Umbilical cord (tissue), 2 donors: ENCODE measurements around the genes MYO18B, ASPHD2, TFIP11 and CRYBB1.

DNA sequence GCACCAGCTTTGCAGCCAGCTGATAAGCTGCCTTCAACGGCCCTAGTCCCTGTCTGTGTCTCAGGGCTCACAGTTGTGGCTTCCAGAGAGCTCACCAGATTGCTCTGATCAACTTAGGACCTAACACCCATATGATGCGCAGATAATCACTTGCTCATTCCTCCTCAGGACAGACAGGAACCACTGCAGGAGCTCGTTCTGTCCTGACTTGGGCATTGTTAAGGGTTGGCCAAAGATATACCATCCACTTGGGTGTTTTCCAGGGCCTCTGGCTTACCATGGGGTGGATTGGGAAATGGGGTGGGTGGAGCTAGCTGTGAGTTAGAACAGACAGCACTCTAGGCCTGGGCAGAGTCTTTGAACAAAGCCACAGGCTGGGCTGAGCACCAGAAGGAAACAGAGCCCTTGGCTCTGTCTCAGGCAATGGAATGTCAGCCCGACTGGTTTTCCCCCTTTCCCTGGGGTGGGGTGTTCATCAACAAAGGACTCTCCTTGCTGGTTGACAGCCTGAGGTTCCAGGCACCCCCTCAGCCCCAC lies 45.4 kb upstream of the CRYBB3 start:
- RAMPAGE, long total RNA, result no peak

DNA sequence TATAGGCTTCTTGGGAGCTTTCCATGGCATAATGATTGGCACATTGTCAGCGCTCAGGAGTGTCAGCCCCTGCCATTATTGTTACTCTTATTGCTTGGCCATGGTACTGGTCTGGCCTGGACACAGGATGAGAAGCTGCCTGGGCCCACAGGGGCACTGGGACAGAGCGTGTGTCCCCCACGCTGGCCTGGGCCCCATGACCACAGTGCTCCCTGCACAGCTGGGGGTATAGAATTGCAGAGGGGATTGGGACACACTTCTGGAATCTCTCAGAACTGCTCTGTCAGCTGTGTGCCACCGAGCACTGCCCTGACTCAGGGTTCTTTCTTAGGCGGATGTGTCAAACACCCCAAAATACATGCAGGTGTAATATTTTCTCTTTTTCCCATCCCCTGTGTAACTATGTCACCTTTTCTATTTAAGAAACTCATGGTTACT lies 37.5 kb upstream of the CRYBB3 start:
- RAMPAGE, long total RNA, result no peak

DNA sequence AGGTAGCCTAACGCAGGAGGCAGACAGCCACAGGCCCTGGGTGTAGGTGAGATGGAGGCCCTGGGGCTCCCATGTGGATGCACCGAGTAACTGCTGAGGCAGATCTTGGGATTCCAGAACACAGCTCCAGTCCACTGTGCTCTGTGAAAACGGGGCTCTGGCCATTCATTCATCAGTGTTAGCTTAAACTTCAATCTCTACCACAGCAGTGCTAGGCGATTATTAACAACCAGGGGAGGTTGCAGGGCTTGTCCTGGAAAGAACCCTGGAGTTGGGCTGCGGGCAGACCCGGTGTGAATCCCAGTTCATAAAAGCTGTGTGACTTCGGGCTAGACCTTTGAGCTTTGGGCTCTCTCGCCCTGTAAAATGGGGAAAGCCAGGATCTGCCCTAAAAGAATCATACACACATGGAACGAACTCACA lies 15.7 kb upstream of the CRYBB3 start:
- RAMPAGE, long total RNA, result no peak

DNA sequence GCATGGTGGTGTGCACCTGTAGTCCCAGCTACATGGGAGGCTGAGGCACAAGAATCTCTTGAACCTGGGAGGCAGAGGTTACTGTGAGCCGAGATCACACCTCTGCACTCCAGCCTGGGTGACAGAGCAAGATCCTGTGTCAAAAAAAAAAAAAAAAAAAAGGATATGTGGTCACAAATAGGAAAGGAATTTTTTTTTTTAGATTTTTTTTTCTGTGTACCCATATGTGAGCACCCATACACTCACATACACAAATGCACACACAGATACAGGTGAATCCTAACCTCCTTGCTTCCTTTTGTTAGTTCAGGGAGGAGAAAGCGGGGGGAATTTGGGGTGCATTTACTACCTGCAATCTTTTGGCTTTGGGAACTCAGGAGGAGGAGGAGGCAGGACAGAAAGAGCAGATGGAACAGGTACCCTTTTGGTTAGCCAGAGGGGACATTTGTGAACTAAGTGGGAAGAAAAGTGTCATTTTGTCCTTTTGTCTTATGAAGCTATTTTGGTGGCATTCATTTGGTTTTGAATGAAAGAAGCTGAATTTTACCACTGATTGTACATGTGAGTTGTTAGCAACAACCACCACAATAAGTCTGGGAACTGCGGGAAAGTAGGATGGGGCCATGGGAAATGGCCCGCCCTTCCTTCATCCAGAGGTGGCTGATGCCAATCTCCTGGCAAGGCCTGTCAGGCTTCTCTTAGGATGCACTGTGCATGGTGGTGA lies 92.9 kb upstream of the GRK3 start:
- RAMPAGE, long total RNA, result no peak

GRCh38 chr22:25741649-25742628 lies at the start of gene MYO18B:
Gene MYO18B (plus strand): TSS chr22:25742188.
- RAMPAGE, long total RNA, result start-site peak on the plus strand at chr22:25742137-25742170, 6 and 26 reads in 2 replicates

GRCh38 chr22:25753010-25753813 lies 11.2 kb downstream of the MYO18B start:
- RAMPAGE, long total RNA, result no peak

DNA sequence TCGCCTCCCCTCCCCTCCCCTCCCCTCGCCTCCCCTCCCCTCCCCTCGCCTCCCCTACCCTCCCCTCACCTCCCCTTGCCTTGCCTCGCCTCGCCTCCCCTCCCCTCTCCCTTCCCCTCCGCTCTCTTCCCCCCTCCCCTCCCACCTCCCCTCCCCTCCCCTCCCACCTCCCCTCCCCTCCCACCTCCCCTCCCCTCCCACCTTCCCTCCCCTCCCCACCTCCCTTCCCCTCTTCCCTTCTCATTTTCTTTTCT lies 203.8 kb downstream of the MYO18B start:
- RAMPAGE, long total RNA, result no peak

DNA sequence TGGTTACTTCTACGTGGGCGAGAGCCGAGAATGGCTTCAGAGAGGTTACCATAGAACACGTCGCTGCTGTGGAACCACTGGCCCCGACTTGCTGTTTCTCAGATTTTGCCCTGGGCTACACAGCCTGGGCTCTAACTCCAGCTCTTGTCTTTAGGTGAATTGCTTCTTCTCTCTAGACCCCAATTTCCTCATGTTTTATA lies 80.6 kb upstream of the SEZ6L start:
- RAMPAGE, long total RNA, result no peak

- RAMPAGE, long total RNA, result no peak
Observed at GRCh38 chr22:26428741-26429788, at the start of gene ASPHD2. Gene ASPHD2 (plus strand): TSS chr22:26429260.

- RAMPAGE, long total RNA, result no peak
Observed at GRCh38 chr22:26479885-26480418, 3.6 kb downstream of the HPS4 start.

GRCh38 chr22:26511920-26512746 lies at the start of gene TFIP11:
Gene TFIP11 (minus strand): TSS chr22:26512473.
- RAMPAGE, long total RNA, result start-site peak on the minus strand at chr22:26512449-26512485, 49 and 99 reads in 2 replicates

DNA sequence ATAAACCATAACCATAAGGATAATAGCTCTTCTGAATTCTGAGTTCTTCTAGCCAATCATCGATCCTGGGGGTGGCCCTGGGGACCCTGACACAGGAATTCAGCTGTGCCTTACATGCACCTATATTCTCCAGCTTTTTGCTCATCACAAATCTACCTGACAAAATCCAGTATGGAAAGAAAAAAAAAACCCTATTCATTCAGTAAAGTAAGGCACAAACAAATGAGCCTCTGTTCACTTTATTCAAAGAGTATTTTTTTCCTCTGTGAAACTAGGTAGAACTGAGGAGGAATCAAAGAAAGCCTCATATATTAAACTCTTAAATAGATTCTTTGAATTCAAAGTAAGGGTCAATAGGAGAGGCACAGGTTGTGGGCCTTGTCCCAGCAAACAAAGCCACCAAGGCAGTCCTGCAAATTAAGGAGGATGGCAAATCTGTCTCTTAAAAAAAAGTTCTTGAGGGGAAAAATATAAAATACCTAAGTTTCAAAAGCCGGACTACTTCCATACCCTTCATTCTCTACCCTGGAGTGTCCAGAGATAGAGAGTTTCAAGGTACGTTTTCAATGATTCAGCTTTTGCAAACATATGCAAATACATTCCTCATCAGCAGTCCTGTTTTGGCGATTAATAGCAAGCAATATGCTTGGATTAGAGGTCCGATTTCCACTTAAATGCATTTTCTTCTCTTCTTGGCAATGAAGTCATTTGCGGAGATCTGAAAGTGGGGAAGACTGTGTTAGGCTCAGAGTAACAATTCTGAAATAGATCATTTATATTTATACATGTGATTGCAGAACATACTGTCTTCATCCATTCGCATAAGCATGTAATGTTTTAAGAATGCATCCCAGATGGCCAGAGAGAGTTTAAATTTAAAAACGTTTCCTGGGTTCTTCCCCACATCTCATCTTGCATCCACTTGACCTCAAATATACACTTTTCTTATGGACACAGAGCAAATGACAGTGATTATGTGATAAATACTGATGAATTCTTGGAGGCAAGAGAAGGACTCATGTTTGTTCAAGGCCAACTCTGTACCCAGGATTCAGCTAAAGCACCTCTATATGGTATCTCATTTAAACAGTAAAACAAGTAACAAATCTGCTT lies 13.6 kb upstream of the TFIP11 start:
- RAMPAGE, long total RNA, result no peak

DNA sequence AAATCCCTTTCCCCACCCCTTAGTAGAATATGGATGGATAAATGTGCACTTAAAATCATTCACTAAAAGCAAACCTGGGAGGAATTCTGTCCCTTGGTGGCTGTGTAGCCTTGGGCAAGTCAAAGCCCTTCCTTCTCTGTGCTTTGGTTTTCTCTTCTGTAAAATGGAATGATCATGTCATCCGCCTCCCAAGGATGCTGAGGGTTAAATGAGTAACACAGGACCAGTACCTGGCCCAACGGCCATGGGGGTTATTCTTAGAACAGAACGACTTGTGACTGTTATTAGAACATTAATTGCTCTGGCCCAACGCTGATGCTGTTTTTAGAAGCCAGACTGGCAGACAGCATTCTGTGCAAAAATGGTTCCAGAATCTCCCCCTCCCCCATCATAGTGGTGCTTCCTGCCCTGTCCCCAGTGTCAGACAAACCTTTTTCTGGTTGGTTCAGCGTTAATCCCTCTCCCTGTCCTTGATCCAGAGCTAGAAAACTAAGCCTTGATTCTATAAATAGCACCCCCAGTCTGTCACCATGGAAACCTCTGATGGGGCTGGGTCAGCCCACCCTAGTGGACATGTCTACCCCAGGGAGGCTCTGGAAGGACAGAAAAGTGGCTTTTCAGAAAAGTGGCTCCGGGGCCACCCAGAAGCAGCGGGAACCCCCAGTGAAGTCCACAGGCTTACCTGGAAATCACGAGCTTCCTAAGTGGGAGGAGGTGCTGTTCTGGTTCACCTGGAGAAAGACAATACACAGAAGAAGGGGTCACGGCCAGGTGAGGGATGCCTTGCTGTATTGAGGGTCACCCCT lies 15.5 kb upstream of the TFIP11 start:
- RAMPAGE, long total RNA, result no peak

- RAMPAGE, long total RNA, result no peak
Observed at GRCh38 chr22:26610216-26610729, 7.6 kb downstream of the CRYBB1 start.

DNA sequence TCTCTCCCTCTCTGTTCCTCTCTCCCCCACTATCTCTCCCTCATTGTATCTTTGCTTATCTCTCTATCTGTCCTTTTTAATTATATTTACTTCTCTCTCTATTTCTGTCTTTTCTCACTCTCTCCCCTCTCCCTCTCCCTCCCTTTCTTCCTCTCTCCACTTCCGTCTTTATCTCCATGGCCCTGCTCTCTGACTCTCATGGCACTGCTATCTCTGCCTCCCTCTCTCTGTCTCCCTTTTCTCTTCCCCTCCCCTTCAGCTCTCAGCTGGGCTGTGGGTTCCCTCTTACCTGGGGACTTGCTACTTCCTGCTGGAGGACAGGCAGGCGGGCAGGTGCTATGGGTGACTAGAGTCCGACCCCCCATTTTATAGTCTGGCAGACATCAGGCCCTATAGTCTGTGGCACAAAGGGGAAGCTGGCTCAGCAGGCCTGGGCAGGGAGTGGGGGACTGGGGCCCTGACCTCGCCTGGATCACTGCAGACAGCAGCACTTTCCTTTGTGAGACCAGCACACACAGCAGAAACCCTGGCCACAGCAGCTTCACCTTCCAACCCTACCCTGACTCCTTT lies at the start of gene CRYBB1:
Gene CRYBB1, minus strand, starts transcription at position 340 of the 570 bp plus-strand sequence.
- RAMPAGE, long total RNA, result no peak

DNA sequence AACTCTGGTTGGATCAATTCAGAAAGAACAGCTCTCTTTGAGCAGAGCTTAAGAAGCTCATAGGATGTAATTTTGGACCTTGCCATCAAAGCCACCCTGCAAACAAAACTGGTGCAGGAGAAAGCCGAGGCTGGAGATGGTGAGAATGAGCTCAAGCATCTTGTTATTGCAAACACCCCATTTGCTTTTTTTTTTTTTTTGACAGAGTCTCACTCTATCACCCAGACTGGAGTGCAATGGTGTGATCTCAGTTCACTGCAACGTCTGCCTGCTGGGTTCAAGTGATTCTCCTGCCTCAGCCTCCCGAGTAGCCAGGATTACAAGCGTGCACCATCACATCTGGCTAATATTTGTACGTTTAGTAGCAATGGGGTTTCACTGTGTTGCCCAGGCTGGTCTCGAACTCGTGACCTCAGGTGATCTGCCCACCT lies 21.8 kb downstream of the CRYBA4 start:
- RAMPAGE, long total RNA, result no peak

DNA sequence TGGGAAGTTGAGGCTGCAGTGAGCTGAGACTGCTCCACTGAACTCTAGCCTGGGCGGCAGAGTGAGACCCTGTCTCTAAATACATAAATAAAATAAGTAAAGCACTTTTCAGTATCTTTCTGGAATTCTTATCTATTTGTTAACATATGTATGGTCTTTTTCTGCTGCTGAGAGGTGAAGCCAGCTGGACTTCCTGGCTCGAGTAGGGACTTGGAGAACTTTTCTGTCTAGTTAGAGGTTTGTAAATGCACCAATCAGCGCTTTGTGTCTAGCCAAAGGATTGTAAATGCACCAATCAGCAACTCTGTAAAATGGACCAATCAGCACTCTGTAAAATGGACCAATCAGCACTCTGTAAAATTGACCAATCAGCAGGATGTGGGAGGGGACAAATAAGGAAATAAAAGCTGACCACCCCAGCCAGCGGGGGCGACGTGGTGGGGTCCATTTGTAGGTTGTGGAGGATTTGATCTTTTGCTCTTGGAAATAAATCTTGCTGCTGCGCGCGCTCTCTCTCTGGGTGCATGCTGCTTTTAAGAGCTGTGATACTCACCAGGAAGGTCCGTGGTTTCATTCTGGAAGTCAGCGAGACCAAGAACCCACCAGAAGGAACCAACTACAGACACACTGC lies 238.5 kb downstream of the CRYBA4 start:
- RAMPAGE, long total RNA, result no peak

DNA sequence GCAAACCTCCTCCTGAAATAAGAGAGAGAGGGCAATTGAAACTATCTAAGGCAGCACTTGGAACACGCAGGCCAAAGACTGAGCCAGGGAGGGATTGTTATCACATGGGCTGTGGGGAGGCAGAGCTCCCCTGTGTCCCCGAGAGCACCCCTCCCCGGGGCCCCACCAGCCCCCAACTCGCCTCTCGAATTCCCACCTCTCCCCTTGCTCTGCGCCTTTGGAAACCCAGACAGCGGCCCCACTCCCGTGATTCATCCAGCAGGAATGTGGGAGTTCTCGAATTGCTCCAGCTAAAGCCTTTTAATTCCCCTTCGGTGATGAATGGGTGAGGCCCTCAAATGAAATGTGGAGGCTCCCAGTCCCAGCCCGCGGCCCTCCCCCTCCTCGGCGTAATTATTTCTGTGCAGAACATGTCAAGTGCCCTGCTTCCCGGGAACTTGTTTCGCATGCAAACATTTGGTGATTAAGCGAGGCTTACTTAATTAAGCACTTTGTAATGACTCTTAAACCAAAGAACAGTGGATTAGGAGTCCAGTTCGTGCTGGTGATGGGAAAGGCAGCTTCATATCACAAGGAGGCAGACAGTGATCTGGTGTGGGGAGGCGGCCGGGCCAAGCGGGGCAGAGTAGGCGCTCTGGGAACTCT lies 581.0 kb downstream of the CRYBA4 start:
- RAMPAGE, long total RNA, result no peak

DNA sequence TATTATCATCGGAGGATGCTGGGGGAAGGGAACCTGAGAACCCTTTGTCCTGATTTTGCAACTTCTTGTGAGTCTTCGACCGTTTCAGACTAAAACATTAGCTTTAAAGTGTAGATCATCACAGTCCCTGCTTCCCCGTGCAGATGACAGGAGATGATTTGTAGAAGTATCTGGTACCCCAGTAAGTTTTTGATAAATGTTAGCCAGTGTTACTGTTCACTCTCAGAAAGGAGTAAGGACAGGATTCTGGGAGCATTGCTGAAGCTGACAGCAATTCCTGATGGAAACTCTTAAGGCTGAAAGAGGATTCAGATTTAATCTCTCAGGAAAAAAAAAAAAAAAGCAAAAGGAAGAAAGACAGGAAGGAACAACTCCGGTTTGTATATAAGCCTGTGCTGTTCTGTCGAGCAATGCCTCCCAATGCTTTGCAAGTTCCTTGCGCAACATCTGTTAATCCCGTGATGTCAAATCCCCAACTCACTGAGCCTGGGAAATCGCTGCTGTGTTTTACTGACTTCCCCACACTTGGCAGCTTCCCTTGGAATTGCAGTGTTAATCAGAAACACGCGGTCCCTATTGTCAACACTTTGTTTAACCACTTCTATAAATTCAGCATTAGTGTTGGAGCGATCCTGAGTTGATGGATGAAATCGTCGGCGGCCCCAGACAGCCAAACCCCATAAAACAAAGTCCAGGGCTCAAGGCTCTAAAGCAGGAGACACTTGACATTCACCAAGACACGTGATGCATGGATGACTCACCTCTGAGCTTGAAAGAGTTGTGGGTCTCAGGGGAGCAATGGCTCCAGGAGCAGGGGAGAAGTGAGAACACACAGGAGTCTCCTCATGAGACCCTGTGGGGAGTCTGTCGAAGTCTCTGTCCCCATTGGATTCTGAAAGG lies 589.1 kb downstream of the MN1 start:
- RAMPAGE, long total RNA, result no peak

DNA sequence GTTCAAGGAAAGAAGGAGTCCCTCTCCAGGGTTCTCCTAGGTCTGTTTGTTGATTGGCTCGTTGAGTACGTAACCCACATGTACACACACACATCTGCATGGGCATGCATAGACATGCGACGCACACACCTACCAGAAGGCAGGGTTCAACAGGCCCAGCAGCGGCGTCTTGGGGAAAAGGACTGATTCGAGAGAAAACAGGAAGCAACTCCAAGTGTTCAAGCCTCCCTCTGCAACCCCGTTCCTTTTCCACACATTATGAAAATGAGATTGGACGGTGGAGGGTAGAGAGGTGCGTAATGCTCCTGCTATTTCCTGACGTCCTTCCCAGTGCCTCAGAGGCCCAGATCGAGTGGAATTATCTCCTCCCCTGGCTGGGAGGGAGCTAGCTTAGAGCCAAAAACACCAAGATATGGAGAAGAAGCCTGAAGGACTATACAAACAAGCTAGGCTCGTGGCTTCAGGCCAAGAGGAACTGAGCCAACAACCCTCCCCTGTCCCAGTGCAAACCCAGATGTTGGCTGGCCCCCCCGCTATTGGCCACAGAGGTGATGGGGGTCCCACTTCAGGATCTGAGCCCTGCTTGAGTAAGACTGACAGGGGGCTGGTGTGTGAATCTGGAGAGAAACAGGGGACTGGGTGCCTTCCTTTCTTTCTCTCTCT lies 289.2 kb downstream of the MN1 start:
- RAMPAGE, long total RNA, result no peak